ENCODE results near the genes BEST1 and UQCC3.

- PRO-cap: no peak
These were observed 4.0 kb downstream of the FEN1 start for GRCh38 chr11:61796635-61797219.

DNA sequence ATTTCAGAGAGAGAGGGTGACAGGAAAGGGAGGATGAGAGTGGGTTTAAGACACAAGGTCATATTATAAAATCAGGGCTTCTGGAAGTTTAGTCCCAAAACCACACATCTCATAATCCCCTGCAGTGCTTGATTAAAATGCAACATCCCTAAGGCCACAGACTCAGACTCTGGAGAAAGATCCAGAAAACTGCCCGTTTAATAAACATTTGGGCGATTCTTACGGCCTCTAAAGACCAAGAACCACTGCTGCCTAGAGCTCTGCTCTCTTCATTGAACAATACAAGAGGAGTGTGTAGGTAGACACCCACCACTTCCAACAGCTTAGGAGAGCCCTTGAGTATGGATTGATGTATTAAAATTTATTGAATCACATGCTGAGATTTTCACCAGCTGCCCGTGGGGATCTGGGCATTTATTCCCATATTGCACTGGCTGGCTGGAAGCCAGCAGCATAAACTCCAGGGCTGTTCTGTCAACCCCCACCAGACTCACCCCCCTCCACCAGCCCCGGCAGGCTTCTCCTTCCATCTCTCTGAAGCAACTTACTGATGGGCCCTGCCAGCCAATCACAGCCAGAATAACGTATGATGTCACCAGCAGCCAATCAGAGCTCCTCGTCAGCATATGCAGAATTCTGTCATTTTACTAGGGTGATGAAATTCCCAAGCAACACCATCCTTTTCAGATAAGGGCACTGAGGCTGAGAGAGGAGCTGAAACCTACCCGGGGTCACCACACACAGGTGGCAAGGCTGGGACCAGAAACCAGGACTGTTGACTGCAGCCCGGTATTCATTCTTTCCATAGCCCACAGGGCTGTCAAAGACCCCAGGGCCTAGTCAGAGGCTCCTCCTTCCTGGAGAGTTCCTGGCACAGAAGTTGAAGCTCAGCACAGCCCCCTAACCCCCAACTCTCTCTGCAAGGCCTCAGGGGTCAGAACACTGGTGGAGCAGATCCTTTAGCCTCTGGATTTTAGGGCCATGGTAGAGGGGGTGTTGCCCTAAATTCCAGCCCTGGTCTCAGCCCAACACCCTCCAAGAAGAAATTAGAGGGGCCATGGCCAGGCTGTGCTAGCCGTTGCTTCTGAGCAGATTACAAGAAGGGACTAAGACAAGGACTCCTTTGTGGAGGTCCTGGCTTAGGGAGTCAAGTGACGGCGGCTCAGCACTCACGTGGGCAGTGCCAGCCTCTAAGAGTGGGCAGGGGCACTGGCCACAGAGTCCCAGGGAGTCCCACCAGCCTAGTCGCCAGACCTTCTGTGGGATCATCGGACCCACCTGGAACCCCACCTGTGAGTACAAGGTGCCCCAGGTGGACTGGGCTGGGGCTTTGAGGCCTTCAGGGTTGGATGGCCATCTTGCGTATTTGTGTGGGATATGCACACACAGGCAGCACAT lies at the start of gene BEST1:
Gene BEST1 (plus strand): TSS at position 1,216 of the 1,398 bp plus-strand sequence.
- PRO-cap: no peak

GRCh38 chr11:61962882-61963002 lies 4.7 kb downstream of the FTH1 start:
- PRO-cap: no peak

GRCh38 chr11:62046717-62047366 lies 77.0 kb upstream of the INCENP start:
- PRO-cap: no peak

GRCh38 chr11:62061796-62062306 lies 62.0 kb upstream of the INCENP start:
- PRO-cap: no peak

DNA sequence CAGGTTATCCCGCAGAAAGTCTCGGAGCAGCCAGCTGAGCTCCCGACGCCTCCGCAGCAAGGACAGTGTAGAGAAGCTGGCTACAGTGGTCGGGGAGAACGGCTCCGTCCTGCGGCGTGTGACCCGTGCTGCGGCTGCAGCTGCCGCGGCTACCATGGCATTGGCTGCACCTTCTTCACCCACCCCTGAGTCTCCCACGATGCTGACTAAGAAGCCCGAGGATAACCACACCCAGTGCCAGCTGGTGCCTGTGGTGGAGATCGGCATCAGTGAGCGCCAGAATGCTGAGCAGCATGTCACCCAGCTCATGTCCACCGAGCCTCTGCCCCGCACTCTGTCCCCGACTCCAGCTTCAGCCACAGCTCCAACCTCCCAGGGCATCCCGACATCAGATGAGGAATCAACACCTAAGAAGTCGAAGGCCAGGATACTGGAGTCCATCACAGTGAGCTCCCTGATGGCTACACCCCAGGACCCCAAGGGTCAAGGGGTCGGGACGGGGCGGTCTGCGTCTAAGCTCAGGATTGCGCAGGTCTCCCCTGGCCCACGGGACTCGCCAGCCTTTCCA lies 6.1 kb downstream of the INCENP start:
- PRO-cap: no peak

DNA sequence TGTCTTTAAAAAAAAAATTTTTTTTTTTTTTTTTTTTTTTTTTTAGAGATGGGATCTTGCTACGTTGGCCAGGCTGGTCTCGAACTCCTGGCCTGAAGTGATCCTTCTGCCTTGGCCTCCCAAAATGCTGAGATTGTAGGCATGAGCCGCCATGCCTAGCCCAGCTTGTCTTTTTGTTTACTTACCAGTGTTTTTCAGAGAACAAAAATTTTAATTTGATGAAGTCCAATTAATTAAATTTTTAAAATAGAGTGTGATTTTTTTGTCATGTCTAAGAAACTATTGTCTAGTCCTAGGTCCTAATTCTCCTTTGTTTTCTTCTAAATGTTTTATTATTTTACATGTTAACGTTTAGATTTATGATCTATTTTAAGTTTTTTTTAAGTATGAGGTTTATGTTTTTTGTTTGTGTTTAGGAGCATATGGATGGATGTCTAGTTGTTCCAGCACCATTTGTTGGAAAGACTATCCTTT lies 29.9 kb downstream of the INCENP start:
- PRO-cap: no peak

GRCh38 chr11:62540422-62541428 lies 5.9 kb downstream of the AHNAK start:
- PRO-cap: no peak

- PRO-cap: no peak
These were observed 4.5 kb downstream of the AHNAK start for GRCh38 chr11:62542124-62542439.

DNA sequence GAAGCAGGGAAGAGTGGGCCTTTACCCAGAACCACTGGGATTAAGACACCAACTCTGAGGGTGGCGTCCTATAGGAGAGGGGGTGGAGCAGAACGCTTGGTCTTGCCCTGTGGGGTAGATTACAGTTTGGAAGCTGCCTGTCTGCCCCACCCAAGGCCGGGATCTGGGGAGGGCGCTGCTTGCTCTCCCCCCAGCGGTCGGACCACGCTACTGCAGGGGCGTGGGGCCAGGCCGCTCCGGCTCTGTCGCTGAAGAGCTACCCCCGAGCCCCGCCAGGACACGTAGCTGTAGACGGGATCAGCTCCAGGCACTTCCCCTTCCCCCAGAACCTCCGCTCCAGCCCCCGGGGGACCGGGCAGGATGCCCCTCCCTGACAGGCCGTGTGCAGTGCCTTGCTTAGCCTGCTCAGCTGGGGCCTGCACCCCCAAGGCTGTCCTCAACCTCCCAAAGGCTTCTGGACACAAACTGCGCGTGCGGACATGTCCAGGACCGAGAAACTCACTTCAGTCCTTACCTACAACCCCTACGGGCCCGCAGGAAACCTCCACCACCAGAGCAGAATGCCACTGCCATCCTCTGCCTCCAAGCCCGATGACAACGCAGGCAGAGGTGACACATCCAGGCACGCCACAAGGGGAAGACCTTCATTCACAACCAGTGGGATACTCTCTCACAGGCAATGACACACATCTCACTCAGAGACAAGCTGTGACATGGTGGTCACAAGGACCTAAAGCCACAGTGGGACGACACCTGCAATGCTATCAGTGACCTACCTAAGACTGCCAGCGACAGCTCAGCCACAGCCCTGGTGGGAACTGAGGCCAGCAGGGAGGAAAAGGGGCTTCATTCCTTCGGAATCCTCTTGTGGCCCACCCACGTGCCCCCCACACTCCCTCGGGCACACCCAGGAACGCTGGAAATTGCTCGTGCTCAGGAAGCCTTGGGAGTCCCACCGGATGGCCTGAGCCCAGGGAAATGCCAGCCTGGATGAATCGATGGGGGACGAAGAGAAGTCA lies 3.5 kb downstream of the AHNAK start:
- PRO-cap: no peak

DNA sequence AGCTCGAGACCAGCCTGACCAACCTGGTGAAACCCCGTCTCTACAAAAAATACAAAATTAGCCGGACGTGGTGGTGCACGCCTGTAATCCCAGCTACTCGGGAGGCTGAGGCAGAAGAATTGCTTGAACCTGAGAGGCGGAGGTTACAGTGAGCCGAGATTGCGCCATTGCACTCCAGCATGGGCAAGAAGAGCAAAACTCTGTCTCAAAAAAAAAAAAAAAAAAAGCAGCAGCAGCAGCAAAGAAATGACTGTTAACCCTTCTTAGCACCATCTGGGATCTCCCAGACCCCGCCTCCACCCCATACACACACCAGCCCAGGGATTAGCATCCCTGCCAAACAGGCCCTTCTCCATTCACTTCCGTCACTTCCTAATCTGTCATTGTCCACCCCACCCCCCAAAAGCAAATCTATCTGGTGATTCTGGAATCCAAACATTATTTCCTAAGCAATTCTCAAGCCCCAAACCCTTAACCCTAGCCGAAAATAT lies 5.8 kb upstream of the AHNAK start:
- PRO-cap: no peak

GRCh38 chr11:62553765-62554498 lies 7.3 kb upstream of the AHNAK start:
- PRO-cap: no peak

- PRO-cap: unidirectional peak, plus-strand start at chr11:62555727
These were observed 8.8 kb upstream of the AHNAK start for GRCh38 chr11:62555336-62555898.

GRCh38 chr11:62558894-62559800 lies 12.5 kb upstream of the AHNAK start:
- PRO-cap: no peak

DNA sequence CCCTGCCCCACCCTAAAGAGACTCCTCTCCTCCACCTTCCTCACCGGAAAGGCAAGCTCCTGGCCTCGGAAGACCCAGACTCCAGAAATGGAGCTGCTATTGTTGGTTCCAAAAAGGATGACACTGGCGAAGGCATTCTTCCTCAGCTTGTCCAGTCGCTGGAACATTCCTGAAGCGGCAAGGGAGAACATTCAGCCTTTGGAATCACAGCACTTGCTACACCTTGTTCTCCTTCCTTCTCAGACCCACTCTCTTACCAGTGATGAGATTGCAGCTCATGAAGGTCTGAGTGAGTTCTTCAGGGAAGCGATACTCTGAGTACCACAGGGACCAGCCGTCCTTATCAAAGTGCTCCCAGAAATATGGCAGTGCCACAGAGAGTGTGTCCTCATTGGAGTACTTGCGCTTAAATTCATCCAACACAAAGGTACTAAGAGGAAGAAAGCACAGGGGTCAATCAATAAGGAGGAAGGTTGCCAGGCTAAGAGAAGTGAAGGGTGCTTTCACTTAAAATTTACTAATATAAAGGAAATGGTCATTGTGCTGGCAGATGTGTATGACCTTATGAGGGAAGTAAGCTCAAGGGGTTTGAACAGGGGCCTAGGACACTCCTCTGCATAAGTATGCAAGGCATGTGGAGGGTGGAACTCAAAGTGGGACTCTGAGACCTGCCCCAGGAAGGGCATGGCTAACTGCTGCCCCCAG lies 13.5 kb downstream of the EEF1G start:
- PRO-cap: no peak

DNA sequence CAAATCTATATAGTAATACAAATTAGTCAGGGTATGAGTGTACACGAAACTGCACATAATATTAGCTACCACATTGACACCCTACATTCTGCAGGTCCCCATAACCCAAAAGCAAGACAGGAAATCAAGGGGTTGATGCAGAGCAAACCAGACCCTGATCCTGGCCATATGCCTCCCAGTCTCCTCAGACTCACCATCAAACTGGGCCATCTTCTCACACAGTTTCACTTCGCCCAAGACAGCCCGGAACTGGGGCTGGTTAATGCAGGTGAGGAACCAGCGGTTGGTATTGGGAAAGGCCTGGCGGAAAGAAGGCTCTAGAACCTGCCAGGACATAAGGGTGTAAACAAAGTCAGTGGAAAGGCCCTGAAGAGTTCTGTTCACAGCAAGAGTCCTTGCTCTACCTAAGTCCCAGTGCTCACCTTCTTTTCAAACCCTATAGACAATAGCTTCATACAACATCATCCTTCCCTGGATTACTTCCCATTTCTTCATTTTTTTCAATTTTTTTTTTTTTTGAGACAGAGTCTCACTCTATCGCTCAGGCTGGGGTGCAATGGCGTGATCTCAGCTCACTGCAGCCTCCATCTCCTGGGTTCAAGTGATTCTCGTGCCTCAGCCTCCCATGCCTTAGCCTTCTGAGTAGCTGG lies 6.4 kb downstream of the EEF1G start:
- PRO-cap: no peak

- PRO-cap: no peak
These were observed 2.0 kb upstream of the TUT1 start for GRCh38 chr11:62592985-62594047.

DNA sequence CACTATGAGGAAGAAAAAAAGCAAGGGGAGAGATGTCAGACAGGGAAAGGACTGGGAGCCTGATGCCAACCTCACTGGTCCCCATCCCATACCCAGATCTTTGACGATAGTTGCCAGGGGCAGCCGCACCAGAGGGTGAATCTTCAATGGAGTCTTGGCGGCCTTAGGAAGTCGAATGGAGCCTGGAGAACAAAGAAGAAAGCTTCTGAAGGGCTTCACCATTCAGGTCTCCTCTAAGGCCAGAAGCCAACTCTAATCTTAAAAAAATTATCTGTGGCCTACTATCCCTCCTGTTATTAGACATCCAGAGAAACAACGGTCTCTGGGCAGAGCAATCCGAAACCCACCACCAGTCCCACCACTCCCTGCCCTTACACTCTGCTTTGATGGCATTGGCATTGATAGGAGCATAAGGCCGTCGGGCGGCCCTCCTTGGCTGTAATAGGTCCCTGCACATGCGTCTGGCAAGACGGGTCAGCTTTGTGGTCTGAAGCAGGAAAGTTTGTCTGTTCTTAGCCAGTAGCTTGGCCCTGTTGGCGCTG lies 3.6 kb upstream of the TUT1 start:
- PRO-cap: no peak

DNA sequence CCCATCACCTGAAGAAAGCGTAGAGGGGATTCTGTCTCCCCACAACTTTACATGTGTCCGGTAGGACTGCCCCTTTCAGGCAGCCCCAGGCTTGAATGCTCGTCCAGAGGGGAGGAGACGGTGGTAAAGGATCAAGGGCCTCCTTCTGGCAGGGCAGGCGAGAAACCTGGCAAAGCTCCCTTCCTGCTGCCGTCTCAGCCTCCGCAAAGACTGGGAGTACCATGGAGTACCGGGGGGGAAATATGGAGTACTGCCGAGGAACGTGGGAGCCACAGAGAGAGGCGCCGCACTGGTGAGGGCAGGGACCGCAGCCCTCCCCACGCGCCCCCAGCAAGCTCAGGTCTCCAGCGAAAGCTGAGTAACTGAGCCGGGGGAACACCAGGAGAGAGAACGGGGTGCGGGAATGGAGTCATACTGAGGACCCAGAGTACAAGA lies 929 bp downstream of the EML3 start:
- PRO-cap: no peak

DNA sequence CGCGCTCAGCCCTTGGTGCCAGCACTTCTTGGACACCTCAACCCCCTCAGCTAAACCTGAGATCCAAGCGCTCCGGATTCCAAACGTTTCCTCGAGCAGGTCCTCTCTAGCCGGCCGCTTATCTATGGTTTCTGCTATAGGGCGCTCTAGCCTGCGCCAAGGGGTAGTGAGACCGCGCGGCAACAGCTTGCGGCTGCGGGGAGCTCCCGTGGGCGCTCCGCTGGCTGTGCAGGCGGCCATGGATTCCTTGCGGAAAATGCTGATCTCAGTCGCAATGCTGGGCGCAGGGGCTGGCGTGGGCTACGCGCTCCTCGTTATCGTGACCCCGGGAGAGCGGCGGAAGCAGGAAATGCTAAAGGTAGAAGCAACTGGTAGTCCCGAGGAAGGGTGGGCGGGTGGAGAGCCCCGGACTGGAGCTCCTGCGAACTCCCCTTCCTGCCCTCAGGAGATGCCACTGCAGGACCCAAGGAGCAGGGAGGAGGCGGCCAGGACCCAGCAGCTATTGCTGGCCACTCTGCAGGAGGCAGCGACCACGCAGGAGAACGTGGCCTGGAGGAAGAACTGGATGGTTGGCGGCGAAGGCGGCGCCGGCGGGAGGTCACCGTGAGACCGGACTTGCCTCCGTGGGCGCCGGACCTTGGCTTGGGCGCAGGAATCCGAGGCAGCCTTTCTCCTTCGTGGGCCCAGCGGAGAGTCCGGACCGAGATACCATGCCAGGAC lies at the start of gene UQCC3:
Gene UQCC3 (plus strand): TSS at position 166 of the 720 bp plus-strand sequence.
- PRO-cap: bidirectional peak, plus-strand start at position 166 of the sequence, minus-strand start at position 93 of the sequence; bidirectional peak, plus-strand start at position 374 of the sequence, minus-strand start at position 276 of the sequence